ENCODE measurements around the genes CACNA1F, CCDC22, FOXP3, XAGE3 and KANTR.

- RRBS, result no CpG with 5 or more reads among the region's 27 CpGs
Observed at GRCh38 chrX:49209549-49210284, 9.7 kb upstream of the SYP start.

DNA sequence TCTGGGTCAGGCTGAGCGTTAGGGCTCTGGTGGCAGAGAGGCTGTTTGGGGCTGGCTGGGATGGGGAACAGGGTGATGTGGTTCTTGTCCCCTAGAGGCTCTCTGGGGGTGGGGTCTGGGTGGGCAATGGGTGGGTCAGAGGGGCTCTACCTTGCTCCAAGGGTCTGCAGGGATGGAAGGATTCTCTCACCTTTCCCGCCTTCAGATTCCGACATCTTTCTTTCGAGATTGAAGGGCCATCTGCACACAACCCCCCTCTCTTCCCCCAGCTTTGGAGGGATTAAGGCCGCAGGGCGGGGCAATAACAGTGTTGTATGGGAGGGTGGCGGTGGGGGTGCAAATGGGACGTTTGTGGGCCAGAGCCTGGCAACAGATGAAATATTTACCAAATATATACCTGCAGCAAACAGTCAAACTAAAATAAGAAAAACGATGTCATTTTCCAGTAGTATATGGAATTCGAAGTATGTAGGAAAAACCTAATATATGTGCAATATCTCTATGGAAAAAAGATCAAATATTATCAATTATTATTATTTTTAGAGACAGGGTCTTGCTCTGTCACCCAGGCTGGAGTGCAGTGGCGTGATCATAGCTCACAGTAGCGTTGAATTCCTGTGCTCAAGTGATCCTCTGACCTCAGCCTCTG, at the start of gene CACNA1F:
Gene CACNA1F (minus strand): TSS at position 246 of the 649 bp plus-strand sequence.
- RRBS, result no CpG with 5 or more reads among the region's 12 CpGs

GRCh38 chrX:49235207-49235853, at the start of gene CCDC22:
Gene CCDC22, plus strand, starts transcription at chrX:49235470.
- RRBS, result 2% methylated on average over 20 of the region's 32 CpGs

- RRBS, result no CpG with 5 or more reads among the region's 14 CpGs
Observed at GRCh38 chrX:49264419-49265091, at the start of gene FOXP3. Gene FOXP3, minus strand, starts transcription at chrX:49264710.

- RRBS, result no CpG with 5 or more reads among the region's 7 CpGs
Observed at GRCh38 chrX:49830168-49830567, 1.1 kb downstream of the PAGE4 start.

DNA sequence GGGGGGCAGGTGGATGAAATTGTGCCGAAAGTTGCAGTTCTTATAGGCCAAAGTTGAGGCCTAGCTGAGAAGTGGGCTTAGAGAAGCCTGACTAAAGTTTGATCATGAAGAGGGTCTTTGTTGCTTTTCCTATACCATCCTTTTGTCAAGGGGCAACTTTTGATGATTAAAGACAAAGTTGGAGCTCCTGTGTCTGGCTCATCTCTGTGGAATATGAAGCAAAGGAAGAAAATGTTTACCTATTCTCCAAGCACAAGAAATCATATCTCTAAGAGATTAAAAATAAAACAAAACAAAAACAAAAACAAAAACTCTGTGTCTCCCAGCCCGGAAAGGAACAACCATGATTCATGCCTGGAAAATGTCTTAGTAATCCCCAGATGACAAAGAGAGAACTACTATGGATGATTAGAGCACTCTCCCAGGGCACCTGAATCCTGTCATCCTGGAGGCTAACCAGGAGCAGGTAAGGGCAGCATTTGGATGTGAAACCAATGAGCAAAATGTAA, 1.6 kb upstream of the AKAP4 start:
- RRBS, result no CpG with 5 or more reads among the region's 2 CpGs

DNA sequence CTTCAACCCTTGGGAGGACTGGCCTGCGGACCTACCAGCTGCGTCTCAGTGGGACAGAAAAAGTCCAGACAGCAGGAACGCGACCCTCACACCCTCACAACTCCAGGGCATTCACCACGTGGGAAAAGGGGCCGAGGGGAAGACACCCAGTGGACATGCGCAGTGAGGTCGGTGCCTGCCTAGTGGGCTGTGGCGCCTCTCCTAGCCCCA, at the start of gene XAGE3:
Gene XAGE3 (minus strand): TSS at position 113 of the 210 bp plus-strand sequence.
- RRBS, result no CpG with 5 or more reads among the region's 9 CpGs

DNA sequence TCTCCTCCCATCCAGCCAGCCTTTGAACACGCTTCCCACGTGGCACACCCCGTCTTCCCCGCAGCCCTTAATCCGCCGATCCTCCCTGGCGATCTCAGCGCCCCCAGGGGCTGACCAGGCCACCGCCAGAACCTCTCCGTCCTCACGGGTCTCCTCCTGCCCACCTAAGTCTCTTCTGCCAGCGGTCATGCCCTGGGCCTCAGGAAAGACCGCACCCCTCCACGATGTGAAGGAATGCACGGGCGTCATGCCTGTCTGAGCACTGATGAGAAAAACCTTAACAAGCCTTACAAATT, 23.0 kb downstream of the FAM156A start:
- RRBS, result no CpG with 5 or more reads among the region's 16 CpGs

DNA sequence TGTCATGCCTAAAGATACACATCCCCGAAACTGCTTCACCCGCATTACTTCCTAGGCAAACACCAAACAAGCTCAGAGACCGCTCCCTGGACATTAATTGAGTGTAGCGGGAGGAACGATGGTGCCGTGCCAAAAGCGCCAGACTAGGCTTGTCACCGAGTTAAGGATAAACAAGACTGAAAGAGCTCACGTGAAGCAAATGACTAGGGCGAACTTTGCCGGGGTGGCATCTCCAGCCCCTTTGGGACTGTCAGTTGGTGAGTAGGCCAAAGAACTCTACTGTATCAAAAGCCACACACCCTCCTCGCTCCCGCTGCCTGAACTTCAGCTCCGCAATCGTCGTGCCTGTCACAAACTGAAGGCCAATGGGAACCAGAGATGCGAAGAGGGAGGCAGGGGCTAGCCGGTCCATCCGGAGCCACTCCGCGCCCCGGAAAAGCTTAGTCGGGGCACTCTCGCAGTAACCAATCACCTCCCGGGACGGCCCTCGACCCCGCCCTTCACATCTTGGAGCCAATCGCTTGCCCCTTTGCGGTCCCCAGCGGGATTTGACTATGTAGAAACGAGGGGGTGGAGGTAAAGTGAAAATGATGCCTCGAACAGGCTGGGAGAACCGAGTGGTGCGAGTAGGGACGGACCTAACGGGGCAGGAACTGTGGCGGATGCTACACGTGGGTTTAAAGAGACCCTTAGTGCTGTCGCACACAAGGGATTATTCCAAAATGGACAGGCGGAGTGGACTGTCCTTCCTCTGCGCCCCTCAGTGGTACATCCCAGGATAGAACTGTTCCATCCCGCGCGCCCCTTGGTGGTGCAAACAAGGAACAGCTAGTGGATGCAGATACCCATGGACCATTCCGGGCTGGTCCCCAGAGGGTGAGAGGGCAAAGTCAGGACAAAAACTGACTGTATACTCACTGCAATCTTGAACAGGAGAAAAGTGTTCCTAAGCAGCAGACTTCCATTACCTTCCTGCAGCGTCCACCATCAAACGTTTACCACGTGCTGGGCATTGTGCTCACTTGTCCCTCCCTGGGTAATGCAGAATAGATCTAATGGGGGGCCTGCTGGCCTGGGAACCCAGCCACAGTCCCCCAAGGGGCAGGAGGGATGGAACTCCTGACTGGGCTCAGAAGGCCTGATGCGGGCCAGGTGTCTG, 37.2 kb upstream of the FAM156A start:
- RRBS, result no CpG with 5 or more reads among the region's 50 CpGs

DNA sequence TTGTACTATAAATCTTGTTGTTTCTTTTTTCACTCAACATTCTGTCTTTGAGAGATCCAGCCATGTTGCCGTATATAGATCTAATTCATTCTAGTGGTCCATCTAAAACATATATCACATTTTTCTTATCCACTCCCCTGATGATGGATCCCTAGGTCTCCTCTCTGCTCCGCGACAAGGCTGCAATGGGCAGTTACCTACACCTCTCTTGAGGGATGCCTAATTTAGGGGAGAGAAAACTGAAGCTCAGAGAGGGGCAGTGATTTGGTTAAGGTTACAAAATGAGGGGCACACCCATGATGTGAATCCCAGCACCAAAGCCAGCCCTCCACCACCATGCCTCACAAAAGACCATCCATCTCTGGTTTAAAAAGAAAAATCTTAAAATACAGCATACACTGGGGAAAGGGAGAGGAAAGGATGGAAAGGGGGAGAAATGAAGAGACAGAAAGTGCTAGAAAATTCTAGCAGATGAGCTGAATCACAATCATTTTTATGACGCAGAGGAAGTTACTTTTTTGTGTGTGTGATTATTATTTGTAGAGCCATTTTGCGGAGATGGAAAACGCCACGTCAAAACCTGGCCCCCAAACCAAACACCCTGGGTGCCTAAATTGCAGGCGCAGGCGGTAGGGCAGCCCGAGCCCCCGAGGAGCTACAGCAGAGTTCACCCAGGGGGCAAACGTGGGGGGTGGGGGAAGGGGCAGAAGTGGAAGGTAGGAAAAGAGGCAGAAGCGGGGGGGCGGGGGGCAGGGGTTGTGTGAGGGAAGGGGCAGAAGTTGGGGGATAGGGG, 1.4 kb upstream of the TSPYL2 start:
- RRBS, result no CpG with 5 or more reads among the region's 14 CpGs

GRCh38 chrX:53084348-53085547, 2.6 kb downstream of the TSPYL2 start:
- RRBS, result no CpG with 5 or more reads among the region's 21 CpGs

GRCh38 chrX:53093530-53094742, at the start of gene KANTR:
Gene KANTR, plus strand, starts transcription at chrX:53094142.
- RRBS, result 2% methylated on average over 6 of the region's 74 CpGs

DNA sequence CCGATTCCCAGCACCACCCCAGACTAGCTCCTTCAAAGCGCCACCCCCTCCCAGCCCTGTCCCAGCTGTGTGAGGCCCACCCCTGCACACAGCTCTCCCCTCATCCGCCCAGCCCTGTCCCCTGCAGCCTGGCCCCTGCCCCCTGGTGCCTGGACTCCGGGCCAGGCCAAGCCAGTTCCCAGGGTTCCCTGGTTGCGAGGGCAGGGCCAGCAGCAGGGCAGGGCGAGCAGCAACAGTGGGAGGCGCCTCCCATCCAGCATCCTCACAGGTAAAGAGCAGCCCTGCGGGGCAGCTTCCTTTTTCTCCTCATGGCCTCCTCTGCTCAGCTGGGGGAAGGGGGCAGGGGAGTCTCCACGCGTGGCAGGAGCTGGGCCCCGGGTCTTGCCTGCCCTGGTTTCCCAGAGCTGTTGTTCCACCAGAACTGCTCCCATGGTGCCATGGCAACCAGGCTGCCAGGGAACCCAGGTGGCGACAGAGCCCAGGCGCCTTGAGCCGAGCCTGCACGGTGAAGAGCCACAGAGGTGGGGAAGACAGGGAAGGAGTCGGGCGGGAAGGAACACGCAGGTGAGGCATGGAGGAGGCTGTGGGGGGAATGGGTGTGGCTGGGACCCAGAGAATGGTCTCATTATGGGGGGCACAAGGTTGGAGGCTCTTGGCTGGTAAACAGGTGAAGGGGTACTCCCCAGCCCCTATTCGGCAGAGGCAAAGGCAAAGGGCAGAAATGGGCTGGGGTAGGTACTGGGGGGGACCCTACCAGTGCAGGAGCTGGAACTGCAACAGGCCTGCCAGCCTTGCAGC, 31.7 kb upstream of the KDM5C start:
- RRBS, result no CpG with 5 or more reads among the region's 19 CpGs

- RRBS, result no CpG with 5 or more reads among the region's 3 CpGs
Observed at GRCh38 chrX:53306671-53307067, 14.5 kb downstream of the IQSEC2 start.

DNA sequence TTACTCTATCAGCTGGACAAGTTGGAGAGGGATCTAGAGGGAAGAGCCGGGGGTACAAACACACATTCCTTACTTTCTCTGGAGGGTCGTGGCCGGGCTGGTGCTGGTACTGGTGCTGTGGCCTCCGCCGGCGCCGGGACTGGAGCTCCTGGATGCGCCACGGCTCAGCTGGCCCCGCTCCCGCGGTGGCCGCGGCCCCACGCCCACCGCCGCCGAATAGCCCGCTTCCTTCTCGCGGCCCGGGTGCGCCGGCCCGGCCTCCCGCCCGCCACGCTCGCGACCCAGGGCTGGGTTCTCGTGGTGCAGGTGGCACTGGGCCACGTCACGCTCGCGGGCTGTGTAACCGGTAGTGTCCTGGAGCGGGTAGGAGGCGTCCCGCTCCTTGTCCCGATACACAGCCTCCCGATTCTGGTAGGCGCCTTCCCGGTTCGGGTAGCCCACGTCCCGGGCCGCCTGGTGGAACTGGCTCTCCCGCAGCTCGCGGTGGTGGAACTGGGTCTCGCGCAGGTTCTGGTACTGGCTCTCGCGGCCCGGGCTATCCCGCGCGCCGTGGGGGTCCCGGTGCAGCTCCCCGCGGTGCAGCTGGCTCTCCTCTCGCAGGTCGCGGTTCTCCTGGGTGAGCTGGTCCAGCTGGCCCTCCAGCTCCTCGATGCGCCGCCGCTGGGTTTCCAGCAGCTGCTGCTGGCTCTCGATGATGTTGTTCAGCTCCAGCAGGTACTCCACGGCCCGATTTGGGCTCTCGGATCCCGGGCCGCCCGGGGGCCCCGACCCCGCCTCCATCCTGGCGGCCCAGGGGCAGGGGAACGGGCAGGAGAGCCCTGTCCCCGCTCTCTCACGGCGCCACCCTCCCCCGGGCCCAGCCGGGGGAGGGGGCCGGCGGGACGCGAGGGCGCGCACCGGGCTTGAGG, 552 bp downstream of the IQSEC2 start:
- RRBS, result 2% methylated on average over 44 of the region's 92 CpGs

DNA sequence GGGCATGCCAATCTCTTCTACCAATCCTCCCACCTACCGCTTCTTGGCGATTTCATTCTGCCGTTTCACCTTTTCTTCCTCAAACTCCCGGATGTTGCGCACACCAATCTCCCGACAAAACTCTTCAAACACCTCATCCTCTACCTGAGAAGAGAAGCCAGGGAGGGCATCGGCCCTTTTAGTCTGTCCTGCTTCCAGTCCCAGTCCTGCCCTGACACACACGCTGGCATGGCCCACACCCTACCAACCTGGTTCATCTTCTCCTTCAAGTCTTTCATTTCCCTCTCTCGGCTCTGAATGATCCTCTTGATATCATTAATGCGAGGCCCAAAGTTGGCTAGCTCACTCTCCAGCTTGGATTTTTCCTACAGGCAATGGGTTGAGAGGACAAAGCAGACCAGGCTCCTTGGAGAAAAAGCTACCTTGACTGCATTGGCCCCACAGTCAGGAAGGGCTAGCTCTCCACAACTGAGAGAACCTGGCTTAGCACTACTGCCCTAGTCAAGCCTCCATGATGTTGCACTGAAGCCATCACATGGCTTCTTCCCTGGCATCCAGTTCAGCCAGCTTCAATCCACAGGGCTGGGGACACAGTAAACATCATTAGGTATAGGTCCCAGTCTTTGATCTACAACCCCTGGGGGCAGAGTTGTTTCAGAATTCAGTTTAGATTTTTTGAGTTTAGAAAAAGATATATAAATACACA, 18.8 kb downstream of the SMC1A start:
- RRBS, result no CpG with 5 or more reads among the region's 10 CpGs

DNA sequence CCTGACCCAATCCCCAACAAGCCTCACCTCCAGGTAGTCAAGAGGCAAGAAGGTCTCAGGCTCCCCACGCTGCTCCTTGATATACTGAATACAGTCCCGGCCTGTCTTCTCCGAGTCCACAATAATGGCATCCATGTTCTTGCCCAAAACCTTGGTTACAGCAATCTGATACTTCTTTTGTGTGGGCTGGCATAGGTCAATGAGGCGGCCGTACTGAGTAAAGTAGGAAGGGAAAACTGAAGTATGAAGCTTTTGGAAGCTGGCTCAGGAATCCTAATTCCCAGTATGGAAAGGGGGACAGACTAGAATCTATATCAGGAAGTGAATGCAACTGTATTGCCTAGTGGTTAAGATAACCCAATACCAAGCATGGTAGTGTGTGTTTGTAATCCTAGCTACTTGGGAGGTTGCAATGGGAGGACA, 16.7 kb downstream of the SMC1A start:
- RRBS, result no CpG with 5 or more reads among the region's 5 CpGs

DNA sequence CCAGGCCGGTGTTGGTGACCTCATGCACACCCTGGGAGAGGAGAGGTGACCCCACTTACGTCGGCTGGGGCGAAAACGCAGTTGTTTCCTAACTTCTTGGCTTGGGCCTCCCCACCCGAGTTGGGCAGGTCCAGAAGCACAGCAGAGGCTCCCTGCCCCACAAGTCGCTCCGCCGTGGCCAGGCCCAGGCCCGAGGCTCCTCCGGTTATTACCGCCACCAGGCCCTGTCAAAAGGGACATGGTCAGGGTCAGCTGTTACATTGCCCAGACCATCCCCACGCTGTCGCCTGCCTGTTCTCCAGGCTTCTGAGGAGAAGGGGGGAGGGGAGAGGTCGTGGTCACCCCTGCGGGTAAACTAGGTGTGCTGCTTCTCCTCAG, 518 bp downstream of the HSD17B10 start:
- RRBS, result no CpG with 5 or more reads among the region's 16 CpGs

DNA sequence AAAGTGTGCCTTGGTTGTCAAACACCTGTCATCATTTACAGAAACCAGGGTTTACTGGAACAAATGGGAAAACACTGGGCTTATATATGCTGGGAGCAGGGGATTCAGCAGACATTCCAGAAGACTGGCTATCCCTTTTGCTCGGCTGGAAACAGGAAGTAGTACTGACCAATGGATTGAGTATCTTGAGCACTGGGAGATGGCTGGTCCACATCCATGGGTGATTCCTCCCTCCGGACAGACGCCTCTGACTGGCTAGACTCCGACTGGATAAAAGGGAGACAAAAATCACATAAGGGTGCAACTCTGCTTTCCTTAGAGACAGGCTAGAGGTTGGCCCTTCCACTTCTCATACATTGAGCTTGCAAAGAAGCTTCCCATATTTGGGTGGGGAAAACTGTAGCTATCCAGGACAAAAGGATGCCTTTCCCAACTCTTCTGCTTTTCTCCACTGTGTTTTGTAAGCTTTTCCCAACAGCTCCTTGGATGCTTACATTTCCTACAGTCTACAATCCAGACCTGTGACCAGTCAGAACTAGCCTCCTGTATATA, 108.2 kb upstream of the HSD17B10 start:
- RRBS, result no CpG with 5 or more reads among the region's 4 CpGs

GRCh38 chrX:53658810-53659056, 27.8 kb downstream of the HUWE1 start:
- RRBS, result no CpG with 5 or more reads among the region's 2 CpGs